SJSA1 (cell line): ENCODE measurements around the genes NUBP1 and ENSG00000188897.

- RAMPAGE, long total RNA = no peak
Measured at GRCh38 chr16:10558371-10559626, 21.6 kb downstream of the EMP2 start.

DNA sequence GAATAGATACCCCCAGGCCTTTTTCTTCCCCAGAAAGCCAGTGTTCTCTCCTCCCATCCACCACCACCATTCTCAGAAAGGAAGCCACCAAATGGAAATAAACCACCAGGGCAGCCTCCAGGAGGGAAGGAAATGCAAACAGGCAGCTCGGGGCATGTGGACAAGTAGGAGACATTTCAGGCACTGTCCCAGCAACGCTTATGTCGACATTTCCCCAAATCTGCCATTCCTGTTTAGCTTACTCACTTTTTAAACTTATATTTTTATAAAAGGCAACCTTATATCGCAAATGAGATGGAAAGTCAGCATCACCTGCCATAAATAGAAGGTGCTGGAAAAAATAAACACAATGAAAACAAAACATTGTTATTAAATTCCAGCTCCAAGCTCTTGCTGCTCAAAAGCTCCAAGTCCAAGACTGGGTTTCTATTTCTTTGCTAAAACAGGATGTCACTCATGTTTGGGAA is 15.7 kb downstream of the EMP2 start:
- RAMPAGE, long total RNA = no peak

DNA sequence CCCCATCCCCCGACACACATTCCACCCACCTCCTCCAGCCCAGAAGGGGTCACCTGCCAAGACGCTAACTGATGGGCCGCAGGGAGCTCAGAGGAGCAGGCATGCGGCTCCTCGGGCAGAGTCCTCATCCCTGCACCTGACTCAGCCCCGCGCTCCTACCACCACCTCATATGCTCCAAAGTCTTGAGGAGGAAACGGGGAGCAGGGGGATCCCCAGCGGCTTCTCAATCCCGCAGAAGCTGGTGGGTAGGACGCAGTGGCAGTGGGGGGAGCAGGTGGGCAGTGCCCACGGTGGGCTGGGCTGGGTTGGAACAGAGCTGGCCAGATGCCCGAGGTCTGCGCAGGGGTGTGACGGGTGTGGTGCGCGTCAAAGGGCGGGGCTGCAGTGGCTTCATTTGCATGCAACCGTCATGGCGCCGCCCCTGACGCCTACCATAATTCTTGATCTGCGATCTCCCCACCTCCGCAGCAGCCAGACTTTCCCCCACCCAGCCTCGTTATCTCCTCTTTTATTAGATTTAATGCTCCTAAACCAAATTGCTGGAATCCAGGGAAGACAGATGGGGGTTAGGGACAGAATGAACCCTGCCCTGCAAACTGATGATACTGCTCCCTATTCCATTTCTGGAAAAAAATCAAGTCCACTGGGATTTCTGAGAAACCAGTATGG is 39.0 kb upstream of the EMP2 start:
- RAMPAGE, long total RNA = no peak

DNA sequence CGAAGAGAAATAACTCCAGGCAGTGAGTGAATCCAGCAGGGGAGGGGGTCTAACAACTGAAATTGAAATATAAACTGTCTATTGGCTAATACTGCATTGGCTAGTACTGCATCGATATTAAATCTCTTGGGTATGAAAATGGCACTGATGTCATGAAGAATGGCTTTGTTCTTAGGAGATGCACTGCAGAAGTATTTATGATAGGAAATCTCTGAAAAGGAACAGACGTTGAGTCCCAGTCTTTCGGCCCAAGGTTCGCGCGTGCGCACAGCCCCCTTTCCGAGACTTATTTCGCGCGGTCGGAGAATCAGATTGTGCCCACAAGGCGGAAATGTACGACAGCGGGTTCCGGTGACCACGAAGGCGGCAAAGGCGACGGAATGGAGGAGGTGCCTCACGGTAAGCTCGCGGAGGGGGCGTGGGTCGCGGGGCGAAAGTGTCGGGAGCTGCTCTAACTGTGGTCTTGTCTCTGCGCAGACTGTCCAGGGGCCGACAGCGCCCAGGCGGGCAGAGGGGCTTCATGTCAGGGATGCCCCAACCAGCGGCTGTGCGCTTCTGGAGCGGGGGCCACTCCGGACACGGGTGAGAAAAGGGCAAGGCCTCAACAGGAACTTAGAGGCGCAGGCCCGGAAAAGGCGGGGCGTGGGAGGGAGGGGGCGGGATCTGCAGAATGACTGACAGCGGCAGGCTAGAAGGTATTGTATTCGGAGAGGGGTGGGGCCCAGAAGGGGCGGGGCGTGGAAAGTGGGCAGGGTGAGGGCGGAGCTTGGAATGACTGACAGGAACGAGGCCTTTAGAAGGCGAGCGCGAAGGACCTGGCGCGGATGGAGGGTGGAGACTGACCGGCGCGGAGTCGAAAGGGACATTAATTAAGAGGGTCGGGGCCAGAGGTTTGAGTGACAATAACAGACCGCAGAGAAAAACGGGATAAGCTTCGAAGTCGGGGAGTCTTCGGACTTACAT is at the start of gene NUBP1:
Gene NUBP1, plus strand, starts transcription at position 359 of the 963 bp plus-strand sequence.
- RAMPAGE, long total RNA = no peak

DNA sequence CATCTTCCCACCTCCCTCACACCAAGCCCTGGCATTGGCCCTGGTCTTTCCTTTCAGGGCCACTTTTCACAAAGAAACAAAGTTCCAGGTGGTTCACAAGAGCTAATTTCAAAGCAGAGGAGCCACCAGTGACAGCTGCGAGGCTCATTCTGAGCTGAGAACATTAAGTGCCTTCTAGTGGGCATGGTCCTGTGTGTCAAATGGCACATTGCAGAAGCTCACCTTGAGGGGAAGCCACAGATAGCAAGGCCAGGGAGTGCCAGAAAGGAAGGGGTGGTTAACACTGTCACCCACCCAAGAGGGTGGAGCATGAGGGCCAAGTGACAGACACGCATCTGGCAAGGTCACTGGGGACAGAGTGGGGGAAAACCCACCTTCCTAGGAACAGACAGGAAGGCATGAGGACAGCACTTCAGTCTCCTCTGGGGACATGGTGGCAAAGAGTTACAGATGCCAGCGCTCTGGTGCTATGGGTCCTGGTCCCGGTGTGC is 22.1 kb downstream of the NUBP1 start:
- RAMPAGE, long total RNA = no peak

DNA sequence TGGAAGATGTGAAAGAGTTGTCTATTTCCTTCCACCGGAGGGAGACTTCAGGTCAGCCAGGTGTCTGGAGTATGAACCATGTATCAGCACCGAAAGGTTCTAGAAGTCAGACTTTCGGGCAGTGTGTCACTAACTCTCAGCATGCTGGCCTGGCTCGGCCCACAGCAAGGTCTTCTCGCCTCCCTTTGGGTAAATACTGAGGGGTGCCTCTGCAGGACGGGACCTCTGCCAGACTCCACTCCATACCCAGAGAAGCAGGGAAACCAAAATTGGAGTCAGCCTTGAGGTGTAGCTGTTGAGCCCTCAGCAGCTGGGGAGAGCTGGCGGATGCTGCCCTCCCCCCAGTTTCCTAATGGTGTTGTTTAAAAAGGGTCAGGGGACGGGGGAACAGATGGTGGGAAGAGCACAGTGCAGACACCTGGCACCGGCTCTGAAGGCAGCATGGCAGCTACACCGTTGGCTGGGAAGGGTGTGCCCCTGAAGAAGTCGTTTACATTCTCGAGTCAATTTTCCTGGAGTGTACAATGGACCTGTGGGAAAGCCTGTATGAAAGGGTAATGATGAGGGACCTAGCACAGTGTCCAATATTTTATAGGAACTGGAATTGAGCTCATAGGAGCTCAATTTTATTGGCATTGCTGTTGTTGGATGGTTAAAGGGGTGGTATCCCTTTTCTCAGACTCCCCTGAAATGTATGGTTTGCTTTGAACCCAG is 679 bp downstream of the CIITA start:
- RAMPAGE, long total RNA = no peak

DNA sequence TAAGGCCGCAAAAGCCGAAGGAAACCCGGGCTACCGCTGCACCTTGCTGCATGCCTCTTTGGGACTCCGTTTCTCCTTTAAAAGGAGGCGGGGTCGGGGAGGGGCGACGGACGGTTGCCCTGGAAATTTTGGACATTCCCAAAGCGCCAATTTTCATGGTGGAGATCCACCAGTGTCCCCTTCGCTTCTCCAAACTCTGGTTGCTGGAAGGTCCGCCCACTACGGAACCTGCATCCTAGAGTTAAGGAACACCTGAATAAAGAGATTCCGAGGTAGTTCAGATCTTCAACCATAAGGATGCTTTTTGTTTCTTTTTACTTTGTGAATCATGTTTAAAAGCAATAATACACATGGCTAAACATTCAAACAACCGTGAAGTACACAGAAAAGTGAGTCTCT is 458 bp upstream of the DEXI start:
- RAMPAGE, long total RNA = no peak

DNA sequence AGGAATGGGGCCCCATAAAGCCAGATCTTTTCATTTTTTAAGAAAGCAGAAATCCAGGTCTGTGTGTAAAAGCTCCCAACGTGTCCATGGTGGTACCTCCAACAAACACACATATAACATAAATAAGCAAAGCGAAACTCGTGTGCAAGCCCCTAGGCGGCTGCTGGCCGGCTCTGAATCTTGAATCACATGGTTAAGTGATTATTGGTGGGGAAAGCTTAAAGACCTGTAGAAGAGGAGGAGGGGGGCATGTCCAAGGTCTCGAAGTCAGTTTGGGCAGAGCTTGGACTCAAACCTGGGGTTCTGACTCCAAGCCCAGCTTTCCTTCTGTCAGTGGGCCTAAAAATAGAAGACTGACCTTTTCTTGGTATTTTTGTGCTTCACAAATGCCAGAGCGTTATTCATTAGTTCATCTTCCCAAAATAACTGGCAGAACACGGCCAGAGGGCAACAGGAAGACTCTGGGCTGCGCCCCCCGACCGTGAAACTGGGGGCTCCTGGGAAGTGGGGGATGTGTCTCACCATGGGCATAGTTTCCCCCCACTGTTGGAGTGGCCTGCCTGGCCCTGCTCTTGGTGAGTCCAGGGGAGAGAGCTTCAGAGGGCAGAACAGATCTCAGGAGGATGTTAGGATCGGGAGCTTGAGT is 94.1 kb downstream of the SOCS1 start:
- RAMPAGE, long total RNA = no peak

DNA sequence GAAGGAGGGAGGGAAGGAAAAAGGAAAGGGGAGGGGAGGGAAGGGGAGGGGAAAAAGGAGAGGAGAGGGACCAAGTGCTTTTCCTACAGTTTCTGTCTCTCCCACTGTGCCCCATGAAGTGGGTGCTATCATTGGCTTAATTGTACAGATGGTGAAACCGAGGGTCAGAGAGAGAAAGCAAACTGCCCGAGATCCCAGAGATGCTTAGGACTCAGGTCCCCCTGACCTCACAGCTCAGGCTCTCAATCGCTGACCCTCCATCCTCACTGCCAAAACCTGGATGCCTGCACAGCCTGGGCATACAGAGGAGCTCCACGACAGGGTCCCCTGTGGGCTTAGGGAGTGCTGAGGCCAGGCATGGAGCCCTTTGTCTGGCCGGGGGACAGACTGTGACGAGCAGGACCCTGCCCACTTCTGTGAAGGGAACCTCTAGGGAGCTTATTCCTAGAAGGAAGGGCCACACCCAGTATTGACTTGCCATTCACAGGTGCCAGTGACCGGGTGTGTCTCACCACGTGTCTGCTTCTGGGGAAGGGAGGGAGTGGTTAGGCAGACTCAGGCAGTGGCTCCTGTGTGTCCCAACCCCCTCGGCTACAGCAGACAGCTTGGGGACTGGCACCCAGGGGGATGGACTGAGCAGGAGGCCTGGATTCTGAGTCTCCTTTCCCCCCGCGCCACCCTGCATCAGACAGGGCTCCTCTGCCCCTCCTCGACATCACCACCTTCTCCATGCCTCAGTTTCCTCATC is 57.3 kb downstream of the SOCS1 start:
- RAMPAGE, long total RNA = no peak

DNA sequence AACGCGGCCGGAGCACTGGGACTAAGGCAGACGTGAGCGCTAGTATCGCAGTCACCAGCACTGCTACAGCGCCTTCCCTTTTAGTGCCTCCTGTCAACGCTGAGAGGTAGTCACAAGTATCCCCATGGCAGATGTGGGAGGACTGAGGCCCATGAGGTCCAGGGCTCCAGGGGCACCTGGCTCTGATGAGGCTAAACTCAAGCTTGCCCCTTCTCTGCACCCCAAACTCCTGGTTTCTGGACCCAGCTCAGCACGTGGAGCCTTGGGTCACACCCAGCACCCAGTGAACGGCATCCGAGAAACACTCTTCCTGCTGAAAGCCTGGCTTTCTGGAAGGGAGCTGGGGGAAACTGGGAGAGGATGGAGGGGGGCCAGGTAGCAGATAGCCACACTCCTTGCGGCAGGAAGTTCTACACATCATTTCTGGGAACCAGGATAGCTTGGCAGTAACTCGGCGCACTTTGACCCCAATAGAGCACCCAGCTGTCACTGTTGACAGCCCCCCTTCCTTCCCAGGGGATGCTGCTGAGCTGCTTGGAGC is 50.5 kb downstream of the SOCS1 start:
- RAMPAGE, long total RNA = no peak

DNA sequence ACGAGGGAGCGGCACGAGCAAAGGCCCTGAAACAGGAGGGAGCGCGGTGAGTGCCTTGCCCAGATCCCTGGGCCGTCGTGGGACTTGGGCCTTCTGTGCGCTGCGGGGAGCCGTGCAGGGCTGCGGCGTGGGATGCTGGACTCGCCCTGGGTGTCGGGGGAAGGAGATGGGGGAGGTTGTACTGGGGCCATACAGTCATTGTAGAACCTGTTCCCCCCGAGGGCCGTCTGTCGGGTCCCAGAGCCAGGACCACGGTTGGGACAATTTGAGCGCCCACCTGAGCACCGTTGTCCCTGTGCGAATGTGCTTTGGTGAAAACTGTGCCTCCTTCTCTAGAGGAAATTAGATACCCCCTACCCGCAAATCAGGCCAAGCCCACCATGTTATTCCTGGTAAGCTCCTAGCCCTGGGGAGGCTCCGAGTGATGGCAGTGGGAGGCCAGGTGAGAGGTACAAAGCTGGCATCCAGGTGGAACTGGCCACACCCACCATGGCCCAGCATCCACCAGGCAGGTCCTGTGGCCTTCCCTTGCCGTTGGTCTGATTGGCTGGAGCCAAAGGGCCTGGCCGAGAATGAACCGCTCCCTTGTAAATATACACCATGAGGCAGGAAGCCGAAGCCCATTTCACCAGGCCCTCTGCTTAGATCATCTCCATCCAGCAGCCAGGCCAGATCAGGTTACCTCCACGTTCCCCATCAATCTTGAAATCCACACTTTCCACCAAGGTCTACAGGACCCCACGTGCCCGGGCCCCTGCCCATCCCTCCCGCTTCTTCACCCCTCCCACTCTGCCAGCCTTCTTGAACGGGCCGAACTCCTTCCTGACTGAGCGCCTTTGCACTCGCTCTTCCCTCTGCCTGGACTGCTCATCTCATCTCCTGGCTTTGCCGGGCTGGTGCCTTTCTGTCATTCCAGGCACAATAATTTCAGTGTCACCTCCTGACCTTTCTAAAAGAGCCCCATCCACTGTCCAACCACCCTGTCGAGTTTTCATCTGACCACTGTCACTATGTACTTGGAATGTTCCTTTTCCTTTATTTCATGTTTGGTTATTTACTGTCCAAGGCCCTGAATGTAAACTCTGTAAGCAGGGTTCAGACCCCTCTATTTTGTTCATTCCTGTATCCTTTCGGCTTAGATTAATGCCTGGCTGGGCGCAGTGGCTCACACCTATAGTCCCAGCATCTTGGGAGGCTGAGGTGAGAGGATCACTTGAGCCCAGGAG is 5.9 kb downstream of the SOCS1 start:
- RAMPAGE, long total RNA = no peak

- RAMPAGE, long total RNA = no peak
Measured at GRCh38 chr16:11328510-11329014, 16.7 kb upstream of the RMI2 start.

GRCh38 chr16:11354665-11355701 is 9.7 kb downstream of the RMI2 start:
- RAMPAGE, long total RNA = no peak

DNA sequence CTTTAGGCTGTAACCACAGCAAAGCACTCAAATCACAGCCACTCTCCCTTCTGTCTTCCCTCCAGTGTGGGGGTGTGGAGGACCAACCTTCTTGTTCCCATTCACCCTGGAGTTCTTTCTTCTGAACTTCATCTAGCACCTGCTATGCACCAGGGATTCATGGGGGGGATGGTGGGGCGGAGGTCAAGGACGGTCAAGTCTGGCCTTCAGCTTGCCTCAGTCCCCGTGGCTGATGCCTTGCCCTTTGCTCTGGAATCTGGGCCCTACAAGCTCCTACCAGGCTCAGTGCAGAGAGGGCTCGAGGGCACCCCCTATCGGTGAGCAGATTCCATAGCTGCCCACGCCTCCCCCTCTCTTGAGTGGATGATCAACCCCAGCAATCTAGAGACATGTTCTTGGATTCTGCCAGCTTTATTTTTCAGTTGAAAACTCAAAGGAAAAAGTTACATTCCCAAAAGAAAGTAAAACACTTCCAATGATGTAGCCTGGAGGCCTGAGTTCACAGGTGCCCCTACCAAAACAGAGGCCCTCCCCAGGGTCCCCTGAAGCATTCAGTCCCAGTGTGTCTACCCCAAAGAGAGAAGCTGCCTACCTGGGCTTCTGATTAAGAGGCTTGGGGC is 26.5 kb downstream of the RMI2 start:
- RAMPAGE, long total RNA = no peak

DNA sequence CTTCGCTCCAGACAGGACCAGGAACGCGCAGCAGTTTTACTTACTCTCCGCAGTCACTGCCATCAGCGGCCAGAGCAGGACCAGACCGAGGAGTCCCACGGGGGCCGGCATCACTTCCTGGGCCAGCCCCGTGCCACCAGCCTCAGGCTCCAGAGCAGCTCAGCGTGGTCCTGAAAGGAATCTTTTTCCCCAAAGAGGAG is at the start of gene ENSG00000188897:
Gene ENSG00000188897, minus strand, starts transcription at position 183 of the 200 bp plus-strand sequence.
- RAMPAGE, long total RNA = no peak

DNA sequence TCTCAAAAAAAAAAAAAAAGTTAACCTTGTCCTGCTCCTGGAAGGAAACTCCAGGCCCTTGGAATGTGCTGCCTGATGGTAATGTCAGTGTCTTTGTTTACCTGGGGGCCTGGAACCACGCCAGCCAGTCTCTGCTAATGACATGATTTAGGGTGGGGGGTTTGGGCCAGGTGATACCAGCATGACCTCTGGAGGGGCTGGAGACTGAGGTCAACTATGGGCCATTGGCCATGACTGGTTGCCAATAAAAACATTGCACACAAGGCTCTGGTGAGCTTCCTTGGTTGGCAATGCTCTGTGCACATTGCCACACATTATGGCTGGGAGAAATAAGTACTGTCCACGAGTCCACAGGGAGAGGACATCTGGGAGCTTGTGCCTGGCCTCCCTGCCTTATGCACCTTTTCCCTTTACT is 7.2 kb upstream of the ENSG00000188897 start:
- RAMPAGE, long total RNA = no peak

DNA sequence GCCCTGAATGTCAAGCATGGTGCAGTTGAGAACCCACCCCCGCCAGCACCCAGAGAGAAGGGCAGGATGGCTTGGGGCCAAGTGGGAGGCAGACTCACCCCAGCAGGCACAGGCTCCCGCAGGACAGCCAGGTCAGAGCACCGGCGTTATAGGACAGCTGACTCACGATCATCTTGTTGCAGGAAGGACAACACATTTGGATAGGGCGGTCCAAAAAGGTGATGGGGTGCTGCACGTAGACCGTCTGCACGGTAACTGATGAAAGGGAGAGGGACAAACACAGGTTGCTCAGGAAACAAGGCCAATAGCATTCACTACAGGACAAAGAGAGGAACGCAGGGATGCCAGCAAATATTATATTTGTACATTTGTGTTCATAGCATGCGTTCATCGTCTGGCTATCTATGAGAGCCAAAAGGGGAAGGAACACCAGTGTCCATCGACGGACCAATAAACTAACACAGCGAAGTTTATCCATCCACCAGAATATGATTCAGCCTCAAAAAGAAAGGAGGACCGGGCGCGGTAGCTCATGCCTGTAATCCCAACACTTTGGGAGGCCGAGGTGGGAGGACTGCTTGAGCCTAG is 26.5 kb upstream of the ENSG00000188897 start:
- RAMPAGE, long total RNA = no peak

DNA sequence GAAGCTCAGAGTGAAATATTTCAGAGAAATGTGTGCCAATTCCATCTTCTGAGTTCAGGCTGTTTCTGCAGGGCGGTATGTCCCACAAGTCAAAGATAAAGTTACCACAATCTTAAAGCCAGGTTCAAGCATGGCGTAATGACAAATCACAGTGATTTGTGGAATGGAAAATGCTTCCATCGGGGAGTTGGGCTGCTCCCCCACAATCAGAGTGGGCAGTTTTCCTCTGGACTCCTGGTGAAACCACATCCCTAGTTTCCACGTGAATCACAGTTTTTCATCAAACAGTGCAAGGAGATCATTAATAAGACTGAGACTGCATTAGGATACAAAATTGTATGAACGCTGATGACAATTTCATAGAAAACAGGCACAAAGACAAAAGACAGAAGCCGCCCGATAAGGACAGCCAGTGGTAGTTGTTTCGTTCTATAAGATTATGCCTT is 3.6 kb downstream of the LITAF start:
- RAMPAGE, long total RNA = no peak

GRCh38 chr16:11678431-11679293 is 10.4 kb downstream of the SNN start:
- RAMPAGE, long total RNA = no peak

DNA sequence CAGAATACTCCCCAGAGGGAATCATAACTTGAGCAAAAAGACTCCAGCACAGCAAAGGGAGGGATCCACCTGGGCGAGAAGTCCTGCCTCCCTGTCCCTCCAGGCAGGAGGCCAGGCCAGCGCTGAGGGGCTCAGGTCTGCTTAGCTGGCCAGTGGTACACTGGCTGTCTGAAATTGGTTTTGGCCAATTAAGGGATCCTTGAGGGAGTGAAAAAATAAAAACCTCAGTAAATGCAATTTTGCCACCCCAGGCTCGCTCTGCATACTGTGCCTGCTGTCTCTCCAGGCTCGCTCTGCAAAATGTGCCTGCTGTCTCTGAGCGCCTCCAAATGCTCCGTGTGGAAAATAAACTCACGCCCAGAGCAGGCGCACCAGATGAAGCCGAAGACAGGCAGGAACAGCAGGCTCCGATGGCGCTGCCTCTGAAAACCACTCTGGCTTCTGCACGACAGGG is 28.9 kb downstream of the SNN start:
- RAMPAGE, long total RNA = no peak